Parotid gland (tissue), 1 donor: ENCODE measurements around the gene HCN4.

GRCh38 chr15:71411732-71412761 lies 296.8 kb downstream of the THSD4 start:
- PRO-cap, result bidirectional peak, plus-strand start at chr15:71412348, minus-strand start at chr15:71412137

DNA sequence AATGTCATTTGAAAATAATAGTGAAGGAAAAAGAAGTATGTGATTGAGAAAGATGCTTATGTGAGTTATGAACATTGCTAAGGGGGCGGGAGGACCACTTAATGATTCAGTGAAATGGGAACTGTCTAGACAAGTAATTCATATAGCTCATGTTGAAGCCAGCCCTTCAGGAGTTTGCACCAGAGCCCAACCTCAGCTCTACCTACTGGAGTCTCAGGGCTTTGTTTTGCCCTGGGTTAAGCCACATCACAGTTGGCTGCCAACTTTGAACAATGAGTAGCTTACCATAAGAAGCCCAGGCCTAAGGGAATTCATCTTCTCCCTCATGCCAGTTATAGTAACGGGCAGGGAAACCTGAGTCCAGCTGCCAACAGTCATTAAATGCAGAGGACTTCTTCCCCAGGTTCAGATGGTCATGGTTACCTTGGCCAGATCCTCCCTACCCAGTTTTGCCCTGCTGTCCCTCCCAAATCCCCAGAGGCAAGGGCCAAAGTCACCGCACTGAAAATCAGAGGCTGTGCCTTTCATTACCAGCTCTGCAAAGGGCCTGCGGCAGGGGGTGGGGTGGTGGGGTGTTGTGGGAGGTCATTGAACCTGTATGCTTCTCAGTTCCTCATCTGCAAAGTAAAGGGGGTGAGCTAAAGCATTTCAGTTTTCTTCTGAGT lies 302.2 kb upstream of the NR2E3 start:
- PRO-cap, result no peak

DNA sequence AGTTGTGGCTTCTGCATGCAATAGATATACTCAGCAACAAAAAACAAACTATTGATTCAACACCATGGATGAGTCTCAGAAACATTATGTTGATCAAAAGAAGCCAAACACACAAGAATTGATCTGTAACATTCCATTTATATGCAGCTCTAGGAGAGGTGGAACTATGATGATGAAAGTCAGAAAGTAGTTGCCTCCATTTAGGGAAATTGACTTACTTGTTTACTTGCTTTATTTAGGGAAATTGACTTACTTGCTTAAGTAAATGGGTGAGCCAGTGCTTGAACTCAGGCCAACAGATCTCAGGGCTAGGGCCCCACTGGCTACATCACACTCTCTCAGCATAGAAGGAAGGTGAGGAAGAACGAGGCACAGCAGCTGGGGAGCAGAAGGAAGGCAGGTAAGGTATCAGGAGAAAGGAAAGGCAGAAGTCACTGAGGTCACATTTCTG lies 296.5 kb upstream of the NR2E3 start:
- PRO-cap, result no peak

- PRO-cap, result no peak
Measured at GRCh38 chr15:71515378-71515599, 295.1 kb upstream of the NR2E3 start.

GRCh38 chr15:71691701-71692236 lies 118.6 kb upstream of the NR2E3 start:
- PRO-cap, result no peak

DNA sequence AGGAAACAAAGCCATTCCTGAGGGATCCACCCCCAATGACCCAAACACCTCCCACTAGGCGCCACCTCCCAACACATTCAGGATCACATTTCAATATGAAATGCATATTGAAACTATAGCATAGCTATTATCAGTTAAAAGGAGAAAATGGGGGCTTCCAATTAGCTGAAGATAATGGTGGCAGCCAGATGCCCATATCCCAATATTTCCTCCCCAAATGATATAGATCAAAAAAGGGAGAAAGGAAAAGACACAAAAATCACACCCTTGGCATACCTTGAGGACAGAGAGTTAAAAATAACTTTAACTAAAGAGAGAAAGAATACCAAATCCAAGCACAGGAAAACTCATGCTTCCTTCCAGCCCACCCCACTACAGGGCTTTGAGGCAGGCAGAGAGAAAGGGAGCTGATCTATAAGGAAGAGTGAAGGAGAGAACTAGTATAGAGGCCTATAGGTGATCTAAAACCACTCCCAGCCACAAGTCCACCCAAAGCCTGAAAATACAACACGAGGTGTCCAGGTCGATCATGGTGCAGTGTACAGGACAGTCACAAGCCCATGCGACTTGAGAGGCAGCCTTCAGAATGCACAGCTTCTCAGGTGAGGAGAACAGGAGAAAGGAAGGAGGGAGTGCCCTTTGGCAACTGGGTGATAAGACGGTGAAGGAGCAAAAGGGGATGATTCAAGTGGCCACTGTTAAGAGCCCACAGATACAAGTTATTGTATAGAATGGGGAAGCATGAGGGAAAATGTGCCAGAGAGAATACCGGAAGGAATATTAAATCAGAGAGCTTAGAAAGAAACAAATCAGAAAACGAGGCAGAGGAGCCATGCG lies 113.7 kb upstream of the NR2E3 start:
- PRO-cap, result no peak

DNA sequence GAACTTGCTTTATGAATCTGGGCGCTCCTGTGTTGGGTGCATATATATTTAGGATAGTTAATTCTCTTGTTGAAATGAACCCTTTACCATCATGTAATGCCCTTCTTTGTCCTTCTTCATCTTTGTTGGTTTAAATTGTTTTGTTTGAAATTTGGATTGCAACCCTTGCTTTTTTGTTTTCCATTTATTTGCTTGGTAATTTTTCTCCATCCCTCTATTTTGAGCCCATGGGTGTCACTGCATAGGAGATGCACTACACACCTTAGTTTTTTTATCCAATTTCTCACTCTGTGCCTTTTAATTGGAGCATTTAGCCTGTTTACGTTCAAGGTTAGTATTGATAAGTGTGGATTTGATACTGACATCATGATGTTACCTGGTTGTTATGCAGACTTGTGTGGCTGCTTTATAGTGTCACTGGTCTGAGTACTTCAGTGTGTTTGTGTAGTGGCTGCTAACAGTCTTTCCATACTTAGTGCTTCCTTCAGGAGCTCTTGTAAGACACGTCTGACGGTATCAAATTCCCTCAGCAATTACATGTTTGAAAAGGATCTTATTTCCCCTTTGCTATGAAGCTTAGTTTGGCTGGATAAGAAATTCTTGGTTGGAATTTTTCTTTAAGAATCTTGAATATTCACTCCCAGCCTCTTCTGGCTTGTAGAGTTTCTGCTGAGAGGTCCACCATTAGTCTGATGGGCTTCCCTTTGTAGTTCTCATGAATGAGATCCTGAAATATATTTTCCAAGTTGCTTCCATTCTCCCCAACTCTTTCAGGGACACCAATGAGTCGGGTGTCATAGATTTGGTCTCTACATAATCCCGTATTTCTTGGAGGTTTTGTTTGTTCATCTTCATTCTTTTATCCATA lies 33.6 kb downstream of the MYO9A start:
- PRO-cap, result no peak

DNA sequence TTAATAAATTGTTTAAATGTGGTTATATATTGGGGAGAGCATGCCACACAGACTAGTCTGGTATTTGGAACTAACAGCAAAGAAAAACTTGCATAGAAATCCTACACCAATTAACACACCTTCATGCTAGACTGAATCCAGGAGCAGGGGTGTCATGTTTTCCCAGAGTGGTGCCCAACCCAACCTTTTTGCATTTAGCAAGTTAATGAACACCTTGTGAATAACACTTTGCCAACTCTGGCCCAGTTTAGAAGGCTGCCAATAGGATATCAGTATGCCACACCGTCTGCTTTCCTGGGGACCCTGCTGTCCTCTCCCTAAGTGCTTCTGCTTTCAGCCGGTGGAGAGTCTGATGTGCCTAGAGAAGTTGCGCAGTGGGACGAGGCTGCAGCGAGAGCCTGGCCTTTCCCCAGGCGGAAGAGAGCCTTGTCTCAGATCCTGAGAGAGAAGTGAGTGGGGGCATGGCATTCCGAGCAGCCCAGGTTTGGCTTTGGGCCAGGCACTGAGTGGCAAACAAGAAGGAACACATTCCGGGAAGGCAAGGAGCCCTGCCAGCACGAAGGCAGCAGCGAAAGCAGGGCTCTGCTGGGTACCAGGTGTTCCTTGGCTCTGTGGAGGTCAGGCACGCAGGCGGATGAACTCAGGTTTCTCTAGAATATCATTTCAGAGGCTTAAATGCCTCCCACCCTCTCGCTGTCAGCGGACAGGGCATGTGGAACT lies 36.9 kb downstream of the SENP8 start:
- PRO-cap, result bidirectional peak, plus-strand start at position 599 of the sequence, minus-strand start at position 422 of the sequence

GRCh38 chr15:72370182-72370487 lies 5.7 kb downstream of the HEXA start:
- PRO-cap, result no peak

- PRO-cap, result no peak
Measured at GRCh38 chr15:72489691-72490546, 15.8 kb downstream of the ARIH1 start.

- PRO-cap, result no peak
Measured at GRCh38 chr15:72492999-72493779, 19.1 kb downstream of the ARIH1 start.

- PRO-cap, result no peak
Measured at GRCh38 chr15:72511462-72512043, 37.4 kb downstream of the ARIH1 start.

- PRO-cap, result no peak
Measured at GRCh38 chr15:72541308-72541857, 67.3 kb downstream of the ARIH1 start.

DNA sequence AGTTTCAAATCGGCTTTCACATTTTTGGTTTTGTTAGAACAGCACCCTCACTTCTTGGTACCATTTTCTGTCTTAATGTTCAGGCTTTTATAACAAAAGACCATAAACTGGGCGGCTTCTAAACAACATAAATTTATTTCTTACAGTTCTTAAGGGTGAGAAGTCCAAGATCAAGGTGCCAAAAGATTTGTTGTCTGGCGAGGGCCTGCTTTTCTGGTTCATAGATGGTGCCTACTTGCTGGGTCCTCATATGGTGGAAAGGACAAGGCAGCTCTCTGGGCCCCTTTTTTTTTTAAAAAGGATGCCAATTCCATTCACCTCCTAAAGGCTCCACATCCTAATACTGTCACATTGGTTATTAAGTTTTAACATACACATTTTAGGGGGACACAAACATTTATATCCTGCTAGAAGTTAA lies 89.9 kb upstream of the GOLGA6B start:
- PRO-cap, result no peak

DNA sequence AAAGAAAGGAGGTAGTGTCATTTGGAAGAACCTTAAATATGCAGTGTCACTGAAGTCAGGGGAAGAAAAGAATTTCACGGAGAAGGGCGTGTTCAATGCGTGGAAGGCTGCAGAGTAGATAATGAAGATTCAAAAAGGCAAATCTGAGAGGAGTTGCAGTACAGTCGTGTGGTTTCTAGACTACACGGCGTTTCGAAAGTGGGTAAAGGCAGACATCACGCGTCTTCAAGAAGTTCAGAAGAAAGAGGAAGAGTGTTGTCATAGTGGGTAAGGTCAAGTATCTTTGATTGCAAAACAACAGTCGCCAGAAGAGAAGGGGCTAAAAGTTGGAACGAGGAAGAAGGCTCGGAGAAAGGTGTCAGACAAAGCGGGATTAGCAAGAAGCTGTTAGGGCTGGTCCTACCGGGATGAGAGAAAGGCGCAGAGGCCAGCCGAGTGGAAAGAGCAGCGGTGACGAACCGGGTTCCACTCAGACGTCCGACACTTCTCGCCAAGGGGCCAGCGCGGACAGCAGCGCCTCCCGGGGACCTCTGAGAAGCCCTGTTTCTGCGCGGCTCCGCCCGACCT lies 632 bp downstream of the ADPGK start:
- PRO-cap, result no peak

DNA sequence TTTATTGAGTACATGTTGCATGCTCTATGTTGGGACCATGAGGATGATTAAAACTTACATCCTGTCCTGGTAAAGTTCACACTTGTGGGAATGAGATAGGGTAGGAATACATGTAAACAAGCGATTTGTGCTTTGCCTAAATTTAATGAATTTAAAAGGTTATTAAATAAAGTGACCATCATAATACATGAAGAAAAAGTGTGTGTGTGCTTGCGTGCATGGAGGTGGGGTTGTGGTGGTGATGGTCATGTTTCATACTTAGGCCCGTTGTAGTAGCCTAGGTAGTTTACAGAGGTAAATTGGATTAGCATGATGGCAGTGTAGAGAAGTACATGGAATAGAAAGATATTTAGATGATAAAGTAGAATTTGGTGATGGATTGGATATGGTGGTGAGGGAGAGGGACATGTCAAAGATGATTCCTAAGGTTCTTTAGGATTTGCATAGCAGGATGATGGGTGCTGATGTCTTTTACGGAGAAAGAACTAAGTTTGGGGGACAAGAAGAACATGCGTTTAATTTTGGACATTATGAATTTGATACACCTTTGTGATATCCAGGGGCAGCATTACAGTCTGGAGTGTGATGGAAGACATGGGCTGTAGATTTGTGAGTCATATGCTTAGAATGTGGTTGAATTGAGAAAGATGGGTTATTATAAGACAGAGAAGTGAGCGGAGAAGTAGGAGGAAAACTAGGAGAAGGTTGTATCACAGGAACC lies 20.4 kb downstream of the NEO1 start:
- PRO-cap, result no peak

DNA sequence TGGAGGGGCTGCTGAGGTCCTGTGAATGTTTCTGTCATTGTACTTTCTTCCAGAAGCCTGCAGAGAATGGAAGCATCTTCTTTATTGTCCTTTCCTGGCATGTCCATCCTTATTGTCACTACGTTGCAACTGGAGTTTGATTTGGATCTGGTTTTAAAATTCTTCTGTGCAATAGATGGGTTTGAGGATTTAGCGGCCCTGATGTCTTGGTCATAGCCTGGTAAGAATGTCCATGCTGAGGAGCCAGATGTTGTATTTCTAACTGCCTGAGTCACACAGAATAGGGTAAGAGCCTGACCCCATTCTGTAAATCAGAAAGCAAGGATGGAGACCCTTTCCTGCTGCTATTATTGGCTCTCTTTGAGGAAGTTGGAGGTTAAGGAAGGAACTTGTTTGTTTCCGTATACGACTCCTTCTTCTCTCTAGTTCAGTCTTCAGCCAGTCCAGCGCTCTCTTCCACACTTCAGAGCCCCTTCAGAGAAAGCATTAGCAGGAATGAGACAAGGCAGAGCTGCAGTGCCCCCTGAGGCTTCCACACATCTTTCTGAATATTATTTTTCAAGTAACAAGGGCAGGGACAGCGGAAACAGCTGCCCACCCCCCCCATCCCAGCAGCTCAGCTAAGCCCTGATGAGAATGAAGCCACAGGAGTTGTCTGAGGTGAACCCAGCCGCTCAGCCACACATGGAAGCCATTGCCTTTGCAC lies 65.1 kb downstream of the HCN4 start:
- PRO-cap, result no peak

GRCh38 chr15:73368184-73369139 lies at the start of gene HCN4:
TSS of gene HCN4 (minus strand) at chr15:73368958.
- PRO-cap, result no peak

DNA sequence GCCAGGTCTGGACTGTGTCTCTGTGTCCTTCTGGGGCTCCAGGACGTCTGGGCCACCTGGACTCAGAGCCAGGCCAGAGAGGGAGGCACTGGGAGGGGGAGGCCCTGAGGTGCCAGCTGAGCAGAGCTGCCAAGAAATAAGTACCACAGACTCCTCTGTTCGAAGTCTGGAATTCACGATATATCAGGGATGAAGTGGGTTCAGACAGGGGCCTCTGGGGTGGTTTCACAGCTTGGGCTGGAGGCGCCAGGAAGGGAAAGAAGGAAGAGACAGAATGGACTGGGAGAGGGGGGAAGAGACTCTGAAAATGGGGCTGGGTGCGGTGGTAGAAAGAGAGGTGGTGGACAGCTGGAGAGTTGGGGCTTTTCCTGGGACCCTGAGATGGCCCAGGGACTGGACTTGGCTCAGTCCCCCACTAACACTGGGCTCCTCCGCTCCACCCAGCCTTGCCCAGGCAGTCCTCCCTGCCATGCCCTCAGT lies 6.1 kb upstream of the HCN4 start:
- PRO-cap, result no peak

DNA sequence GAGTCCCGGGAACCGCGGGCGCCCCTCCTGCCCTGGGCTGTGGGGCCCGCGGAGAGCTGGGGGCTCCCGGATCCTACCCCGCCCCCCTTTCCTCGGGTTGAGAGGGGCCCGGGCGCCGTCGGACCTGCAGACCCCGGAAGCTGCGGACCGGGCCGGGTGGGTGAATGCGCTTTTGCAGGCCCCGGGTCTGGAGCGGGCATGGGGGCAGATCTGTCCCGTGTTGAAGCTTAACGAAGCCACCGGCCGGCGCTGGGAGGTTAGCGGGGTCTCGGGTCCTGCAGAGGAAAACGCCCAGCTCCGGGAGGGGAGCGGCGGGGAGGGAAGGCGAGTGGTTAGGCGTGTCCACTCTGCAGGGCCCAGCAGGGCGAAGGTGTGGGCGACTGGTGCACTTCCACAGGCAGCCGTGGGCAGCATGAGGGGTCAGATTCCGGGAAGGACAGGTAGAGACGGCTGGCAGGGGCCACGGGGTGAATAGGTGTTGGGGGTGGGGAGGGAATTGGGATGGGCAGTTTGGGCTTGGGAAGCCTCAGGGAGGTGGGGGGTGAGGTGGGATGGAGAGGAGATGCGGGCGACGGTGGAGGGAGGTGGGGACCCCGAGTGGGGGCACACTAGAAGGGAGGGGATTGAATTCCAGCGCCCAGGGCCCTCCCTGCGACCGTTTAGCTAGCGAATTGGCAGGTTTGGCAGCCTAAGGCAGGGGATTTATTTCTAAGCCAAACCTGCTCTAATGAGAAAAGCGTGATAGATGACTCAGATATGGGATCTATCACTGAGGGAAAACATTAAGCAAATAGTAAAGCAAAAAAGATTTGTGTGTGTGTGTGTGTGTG lies 676 bp downstream of the CD276 start:
- PRO-cap, result no peak